Foreskin keratinocyte (primary cell): Measurements from ENCODE around the genes WDR18 and TMEM259.

GRCh38 chr19:953064-954177, 27.6 kb downstream of the ARID3A start:
- RAMPAGE, total RNA = no peak

GRCh38 chr19:956166-956878, 27.8 kb upstream of the WDR18 start:
- RAMPAGE, total RNA = no peak

GRCh38 chr19:983871-984427, at the start of gene WDR18:
TSS of gene WDR18 (plus strand) at chr19:984345.
- RAMPAGE, total RNA = no peak

- RAMPAGE, total RNA = no peak
Measured at GRCh38 chr19:1009443-1010514, 9.6 kb downstream of the GRIN3B start.

DNA sequence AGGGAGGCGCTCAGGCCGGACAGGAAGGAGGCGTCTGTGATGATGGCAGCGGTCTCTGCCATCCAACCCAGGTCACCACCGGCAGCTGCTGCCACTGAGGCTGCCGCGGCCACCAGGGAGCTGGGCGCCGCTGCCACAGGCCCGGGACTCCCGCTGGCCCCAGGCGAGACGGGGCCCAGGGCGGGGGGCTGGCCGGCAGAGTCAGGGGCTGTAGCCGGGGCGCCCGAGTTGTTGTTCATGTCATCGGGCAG, 10.2 kb downstream of the GRIN3B start:
- RAMPAGE, total RNA = no peak

- RAMPAGE, total RNA = no peak
Measured at GRCh38 chr19:1016389-1017038, 4.4 kb downstream of the TMEM259 start.

DNA sequence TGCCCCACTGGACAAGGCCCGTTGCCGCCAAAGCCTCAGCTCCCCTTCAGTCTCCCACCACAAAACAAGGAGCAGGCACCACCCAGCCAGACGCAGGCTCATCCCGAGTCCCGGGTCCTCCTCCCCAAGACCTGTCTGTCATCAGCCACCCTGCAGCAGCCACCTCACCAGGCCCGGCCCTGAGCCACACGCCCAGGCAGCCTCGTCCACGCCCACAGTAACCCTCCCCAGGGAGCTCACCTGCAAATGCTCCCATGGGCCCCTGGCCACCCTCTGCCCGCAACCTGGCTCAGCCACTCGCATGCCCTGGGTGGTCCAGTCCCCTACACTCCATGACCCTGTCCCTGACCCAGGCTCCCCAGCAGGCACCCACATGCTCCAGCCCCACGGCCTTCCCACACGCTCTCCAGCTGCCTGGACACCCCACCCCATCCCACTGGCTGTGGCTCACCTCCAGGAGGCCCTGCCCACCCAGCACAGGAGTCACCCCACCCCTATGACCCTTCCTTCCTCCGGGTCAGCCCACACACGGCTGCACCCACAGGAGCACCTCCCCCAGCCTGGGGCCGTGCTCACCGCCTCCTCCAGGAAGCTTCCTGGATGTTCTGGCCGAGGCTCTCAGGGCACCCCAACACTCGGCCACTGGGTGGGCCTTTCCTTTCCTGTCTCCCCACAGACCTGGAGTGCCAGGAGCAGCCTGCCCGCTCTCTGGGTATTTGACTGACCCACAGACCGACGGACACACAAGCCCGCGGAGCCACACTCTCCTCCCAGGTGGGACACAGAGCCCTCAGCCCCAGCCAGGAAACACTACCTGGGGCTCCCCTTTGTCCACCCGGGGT, 3.7 kb downstream of the TMEM259 start:
- RAMPAGE, total RNA = no peak

DNA sequence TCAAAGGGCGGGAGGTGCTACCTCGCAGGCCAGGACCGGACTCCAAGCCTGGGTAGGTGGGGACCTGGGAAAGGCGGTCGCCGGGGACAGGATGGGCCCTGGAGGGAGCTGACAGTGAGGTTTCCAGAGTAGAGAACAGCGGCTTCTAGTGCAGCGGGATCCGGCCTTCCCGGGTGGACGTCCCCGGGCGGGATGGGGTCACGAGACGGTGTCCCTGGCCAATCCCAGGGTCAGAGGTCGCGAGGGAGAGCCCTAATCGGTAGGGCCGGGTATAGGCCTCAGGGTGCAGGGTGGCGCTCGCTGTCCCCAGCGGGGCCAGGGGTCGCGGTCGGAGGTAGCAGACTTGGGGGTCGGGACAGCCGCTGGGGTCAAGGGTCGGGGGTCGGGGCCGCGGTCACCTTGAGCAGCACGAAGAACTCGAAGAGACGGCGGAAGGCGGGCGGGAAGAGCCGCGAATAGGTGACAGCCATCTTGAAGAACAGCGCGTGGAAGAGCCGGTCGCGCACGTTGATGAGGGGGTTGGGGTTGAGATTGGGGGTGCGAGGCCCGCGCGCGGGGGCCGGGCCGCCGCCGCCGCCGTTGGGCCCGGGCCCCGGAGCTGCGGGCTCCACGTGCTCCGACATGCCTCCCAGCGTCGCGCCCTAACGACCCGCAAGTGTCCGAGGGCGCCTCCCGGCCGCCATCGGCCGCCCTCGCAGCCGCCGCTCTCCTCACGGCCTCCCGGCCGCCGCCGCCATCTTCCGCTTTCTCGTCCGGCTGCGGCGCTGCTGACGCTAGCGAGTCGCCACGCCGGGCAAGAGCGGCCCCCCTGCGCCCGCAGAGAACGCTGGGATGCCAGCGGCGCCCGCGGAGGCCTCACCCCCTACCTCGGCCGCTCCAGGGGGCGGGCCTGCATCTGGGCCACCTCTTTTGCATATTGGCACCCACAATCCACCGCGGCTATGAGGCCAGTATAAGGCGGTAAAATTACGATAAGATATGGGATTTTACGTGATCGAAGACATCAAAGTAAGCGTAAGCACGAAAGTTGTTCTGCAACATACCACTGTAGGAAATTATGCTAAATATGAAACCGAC, at the start of gene TMEM259:
TSS of gene TMEM259 (minus strand) at position 750 of the 1,077 bp plus-strand sequence.
- RAMPAGE, total RNA = no peak

DNA sequence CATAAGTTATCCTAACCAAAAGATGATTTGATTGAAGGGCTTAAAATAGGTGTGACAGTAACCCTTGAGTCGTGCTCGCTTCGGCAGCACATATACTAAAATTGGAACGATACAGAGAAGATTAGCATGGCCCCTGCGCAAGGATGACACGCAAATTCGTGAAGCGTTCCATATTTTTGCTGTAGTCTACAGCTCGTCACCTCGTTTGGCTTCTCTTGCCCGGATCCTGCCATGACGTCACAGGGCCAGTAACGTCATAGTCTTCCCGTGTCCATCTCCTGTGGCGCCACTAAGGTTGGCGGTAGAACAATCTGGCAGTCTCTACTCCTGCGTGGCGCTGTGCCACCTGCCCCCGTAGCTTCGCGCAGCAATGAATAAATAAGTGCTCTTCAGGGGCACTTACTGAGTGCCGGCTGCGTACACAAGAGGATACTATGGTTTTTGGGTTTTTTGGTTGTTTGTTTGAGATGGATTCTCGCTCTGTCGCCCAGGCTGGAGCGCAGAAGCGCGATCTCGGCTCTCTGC, 590 bp upstream of the TMEM259 start:
- RAMPAGE, total RNA = no peak

GRCh38 chr19:1052301-1052707, 12.4 kb downstream of the ABCA7 start:
- RAMPAGE, total RNA = no peak

DNA sequence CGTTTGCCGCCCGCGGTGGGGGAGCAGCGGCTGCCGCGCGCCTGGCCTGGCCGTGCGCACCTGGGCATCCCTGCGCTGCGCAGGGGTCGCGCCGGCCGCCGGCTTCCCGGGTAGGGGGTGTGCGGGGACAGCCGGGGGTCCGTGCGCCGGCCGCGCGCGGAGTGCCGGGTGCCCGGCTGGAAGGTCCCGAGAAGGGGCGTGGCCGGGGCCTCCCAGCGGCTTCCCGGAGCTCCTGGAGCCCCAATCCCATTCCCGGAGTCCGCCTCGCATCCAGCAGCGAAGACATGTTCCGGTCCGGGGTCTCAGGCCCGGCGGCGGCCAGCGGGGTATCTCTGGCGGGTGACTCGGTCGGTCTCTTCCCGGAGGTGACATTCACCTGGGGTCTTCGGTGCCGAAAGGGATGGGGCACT, 4.5 kb downstream of the ARHGAP45 start:
- RAMPAGE, total RNA = no peak

- RAMPAGE, total RNA = no peak
Measured at GRCh38 chr19:1079177-1080569, 12.7 kb downstream of the ARHGAP45 start.

DNA sequence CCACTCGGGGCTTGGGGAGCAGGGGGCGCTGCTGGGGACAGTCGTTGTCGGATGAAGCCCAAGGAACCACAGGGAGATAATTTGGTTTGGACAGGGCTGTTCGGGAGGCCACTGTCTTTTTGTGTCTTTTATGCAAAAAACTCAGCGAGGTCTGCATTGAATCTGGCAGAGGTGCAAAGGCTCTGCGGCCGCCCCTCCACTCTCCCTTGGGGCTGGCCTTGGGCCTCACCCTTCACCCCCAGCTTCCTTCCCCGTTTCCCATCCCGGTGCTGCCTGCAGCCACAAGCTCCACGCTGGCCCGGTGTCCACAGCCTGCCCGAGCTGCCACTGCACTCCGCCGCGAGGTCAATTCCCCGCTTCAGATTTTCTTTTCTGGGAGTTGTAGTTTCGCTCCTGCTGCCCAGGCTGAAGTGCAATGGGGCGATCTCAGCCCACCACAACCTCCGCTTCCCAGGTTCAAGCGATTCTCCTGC, 11.8 kb downstream of the POLR2E start:
- RAMPAGE, total RNA = no peak

DNA sequence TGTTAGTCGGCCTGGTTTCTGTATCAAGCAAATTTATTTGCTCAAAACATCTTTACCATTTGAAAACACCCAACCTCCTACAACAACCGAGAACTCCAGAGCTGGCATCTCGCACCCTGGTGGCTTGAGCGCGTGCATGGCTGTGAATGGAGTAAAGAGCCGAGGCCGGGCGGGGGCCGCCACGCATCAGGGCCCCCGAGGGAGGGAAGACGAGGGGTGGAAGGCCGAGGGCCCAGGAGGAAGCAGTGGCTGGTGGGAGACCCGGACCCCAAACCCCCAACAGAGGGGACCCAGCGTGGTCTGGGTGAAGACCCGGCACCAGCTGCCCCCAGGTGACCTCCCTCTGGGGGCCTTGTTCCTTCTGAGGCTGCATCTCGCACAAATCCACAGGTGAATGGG, 7.0 kb downstream of the POLR2E start:
- RAMPAGE, total RNA = no peak

GRCh38 chr19:1113268-1114096, 9.7 kb downstream of the GPX4 start:
- RAMPAGE, total RNA = no peak

- RAMPAGE, total RNA = no peak
Measured at GRCh38 chr19:1171674-1172667, 2.1 kb downstream of the SBNO2 start.

DNA sequence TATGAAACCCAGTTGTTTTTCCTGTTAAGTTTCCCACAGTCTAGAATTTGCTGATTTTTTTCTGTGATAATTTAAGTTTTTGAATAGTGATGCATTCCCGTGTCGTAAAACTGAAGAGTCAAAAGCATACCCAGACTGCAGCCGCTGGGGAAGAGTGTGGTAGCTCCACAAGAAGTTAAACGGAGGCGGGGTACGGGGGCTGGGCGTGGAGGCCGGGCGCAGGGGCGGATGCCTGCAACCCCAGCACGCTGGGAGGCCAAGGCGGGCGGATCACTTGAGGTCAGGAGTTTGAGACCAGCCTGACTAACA, 13.2 kb upstream of the STK11 start:
- RAMPAGE, total RNA = no peak

- RAMPAGE, total RNA = no peak
Measured at GRCh38 chr19:1258808-1259908, 10.0 kb upstream of the CIRBP start.

DNA sequence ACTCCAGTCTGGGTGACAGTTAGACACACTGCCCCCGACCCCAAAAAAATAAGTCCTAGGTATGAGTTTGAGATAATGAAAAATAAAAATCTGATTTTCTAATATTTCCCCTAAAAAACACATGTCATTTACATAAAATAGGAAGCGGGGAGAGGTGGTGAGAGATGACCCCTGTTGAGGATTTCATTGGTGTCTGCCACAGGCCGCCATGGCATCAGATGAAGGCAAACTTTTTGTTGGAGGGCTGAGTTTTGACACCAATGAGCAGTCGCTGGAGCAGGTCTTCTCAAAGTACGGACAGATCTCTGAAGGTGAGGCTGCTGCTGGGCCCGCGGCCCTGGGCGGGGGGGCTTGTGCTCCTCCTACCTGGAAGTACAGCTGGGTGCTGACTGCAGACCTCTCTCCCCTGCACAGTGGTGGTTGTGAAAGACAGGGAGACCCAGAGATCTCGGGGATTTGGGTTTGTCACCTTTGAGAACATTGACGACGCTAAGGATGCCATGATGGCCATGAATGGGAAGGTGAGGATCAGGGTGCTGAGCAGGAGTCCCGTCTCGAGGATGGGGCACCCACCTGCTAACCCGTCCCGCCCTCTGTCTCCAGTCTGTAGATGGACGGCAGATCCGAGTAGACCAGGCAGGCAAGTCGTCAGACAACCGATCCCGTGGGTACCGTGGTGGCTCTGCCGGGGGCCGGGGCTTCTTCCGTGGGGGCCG, 1.8 kb downstream of the CIRBP start:
- RAMPAGE, total RNA = no peak

- RAMPAGE, total RNA = no peak
Measured at GRCh38 chr19:1282660-1282866, 3.1 kb upstream of the EFNA2 start.